Subcutaneous preadipocyte (primary cell): ENCODE results near the gene MOCOS.

DNA sequence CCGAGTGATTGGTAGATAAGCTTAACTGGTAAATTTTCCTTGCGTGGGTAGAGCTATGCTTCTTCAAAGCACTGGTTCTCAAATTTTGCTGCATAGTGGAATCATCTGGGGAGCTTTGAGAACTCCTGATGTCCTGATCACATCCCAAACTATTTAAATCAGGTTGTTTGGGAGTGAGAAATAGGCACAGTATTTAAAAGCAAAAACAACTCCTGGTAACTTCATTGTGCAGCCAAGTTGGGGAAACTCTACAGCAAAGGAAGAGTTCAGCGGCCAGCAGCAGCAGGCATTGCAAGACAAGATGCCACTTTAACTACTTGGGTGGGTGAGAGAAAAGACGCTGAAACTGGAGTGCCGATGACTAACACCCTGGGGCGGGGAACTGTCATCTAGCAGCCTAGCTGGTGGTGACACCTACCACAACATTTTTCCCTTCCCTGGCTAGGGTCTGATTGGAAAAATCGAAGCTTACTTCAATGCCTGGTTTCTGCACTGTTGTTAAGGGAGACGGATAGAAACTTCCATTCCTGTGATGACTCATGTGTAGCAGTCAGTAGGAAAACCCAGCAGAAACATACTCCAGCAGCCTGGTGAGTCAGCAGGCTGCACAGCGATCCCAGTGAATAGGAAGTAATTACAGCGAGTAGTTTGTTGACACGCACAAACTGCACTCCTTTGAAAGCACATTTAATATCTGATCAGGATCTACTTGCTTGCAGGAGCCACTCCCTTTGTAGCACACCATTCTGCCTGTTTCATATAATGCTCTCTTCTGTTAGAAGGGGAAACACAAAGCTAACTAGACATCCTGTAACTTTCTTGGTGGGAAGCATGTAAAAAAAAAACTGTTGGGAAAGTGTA is 62.2 kb upstream of the MAPRE2 start:
- CAGE, long polyA plus RNA, result no peak

GRCh38 chr18:35029092-35029453 is 12.1 kb upstream of the MAPRE2 start:
- CAGE, long polyA plus RNA, result no peak

GRCh38 chr18:35267692-35268235 is 22.3 kb downstream of the ZSCAN30 start:
- CAGE, long polyA plus RNA, result no peak

DNA sequence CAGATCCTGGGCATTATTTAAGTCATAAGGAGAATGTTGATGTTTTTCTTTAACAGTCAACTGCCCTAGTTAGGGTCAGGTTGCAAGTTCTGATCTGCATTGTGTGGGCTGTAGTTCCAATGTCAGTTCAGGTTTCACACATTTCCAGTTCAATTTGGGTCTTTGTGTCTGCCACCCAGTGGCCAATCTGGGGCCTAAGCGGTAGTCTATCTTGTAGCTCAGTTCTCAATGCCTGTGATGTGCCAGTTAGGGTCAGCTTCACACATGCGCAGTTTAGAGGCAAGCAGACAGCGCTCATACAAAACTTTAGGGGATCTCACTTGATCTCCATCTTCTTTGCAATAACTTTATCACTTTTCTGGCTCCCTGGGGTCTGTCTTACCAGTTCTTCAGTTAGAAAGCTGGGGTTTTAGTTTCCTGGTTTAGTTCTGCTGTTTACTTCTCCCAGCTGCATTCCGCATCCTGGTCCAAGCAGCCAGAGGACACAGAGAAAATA is 10.9 kb upstream of the ZNF24 start:
- CAGE, long polyA plus RNA, result no peak

GRCh38 chr18:35610079-35610686 is 28.6 kb downstream of the GALNT1 start:
- CAGE, long polyA plus RNA, result no peak

DNA sequence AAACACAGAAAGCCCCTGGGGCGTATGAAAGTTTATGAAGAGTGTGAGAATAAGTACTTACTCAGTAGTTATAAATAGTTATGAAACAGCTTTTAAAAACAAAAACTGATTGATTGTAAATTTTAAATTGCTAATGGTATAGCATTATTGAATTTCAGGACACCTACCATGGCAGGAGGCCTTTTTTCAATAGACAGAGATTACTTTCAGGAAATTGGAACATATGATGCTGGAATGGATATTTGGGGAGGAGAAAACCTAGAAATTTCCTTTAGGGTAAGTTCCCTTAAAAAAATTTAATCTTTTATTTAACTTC is 107.4 kb downstream of the GALNT1 start:
- CAGE, long polyA plus RNA, result no peak

DNA sequence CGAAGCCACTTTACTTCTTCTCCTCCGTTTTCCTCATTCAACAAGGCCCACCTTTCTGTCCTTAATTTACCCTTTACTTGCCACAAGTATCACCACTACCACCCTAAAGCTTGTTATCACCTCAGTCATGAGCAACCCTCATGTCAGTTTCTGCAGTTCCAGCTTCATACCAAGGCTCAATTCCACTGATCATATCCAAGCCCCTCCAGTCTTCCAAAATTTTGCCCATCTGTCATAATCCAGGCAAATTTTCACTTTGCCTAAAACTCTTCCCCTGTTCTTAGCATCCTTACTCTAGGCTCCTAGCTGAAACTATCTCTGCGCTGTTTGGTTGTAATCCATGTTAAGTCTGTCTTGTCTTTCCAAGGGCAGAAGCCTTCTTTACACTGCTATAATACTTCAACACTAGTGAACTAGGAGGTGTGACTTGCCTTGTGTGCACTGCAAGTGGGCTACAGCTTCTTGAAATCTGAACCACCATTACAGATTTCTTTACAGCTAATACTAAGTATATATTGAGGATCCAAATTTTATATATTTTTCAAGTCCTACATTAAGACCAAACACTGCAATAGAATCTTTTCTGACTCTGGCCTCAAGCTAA is 26.1 kb downstream of the C18orf21 start:
- CAGE, long polyA plus RNA, result no peak

- CAGE, long polyA plus RNA, result no peak
These were observed 15.0 kb downstream of the SLC39A6 start for GRCh38 chr18:36113863-36114866.

DNA sequence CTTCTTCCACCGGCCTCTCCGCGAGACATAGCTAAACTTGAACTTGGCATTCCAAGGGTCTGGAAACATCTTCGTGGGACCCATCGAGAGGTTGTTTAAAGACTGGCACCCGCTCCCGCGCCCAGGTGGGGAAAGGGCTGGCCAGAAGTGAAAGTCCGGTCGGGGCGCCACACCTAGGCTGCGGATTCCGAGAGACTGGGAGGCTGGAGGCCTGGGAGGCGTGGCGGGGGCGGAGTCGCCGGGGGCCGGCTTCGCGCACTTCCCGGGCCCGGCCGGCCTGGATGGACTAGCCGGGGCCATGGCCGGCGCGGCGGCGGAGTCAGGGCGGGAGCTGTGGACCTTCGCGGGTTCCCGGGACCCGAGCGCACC is at the start of gene MOCOS:
Gene MOCOS (plus strand): TSS at position 256 of the 369 bp plus-strand sequence.
- CAGE, long polyA plus RNA, result start-site peak on the minus strand centred at position 189 of the sequence, 47 bp wide, 40 and 27 reads in 2 replicates

DNA sequence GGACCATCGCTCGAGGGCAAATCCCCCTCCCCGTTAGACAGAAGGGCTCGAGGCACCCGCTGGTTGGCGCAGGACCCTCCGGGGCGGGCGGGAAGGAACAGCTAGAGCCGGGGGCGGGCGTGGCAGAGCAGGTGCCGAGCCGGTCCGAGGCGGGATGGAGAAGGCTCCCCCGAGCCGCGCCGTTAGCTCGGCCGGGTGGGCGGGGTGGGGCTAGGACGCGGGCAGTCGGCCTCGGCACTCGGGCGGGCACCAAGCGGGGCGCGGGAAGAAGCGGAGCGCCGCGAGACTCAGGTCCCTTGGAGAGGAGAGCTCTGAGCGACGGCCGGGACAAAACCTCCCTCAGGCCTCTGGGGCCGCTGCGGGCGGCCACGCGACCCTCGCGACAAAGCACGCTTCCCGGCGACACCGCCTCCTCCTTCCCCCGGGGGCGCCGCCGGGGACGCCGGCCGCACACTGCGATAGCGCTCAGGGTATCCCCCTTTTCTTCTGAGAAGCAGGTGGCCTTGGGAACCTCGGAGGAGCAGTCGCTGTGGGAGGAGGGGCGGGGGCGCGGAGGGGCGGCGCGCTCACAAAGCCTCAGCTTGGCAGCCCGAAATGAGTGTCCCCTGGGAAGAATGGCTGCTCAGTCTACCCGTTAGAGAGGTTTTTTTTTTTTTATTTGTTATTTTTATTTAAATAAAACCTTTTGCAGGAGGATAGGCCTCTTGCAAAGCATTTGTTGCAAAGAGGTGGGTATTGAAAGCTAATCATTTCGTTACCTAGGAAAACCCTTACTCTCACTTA is 795 bp downstream of the FHOD3 start:
- CAGE, long polyA plus RNA, result no peak

DNA sequence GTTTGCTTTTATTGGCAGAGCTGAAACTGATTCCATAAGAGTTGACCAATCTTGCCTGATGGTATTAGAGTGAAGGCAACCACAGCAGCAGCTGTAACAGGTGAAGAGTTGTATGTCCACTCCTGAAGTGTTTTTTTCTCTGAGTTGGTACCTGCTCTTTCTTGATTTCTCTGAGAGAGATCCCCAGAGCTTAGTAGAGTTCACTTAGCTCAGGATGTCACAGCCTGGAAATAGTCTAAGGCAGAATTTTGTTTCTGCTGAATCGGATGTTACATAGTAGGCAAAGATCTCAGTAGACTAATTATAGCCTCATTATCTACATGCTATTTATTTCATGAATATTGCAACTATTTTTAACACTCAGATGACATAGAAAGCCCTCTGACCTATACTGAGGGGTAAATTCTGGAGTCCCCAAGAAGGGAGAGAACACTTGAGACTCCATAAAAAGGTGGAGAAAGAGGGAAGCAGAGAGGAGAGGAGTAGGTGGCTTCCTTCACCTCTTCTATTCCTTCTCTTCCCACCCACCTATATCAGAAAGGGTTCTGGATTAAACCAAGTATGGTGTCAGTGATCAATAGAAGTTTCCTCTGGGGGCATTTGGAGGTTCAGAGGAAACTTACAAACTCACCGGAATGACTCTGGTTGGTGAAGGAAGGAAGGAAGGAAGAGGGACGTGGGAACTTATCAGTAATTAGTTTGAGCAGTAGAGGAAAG is 160.2 kb downstream of the FHOD3 start:
- CAGE, long polyA plus RNA, result no peak

DNA sequence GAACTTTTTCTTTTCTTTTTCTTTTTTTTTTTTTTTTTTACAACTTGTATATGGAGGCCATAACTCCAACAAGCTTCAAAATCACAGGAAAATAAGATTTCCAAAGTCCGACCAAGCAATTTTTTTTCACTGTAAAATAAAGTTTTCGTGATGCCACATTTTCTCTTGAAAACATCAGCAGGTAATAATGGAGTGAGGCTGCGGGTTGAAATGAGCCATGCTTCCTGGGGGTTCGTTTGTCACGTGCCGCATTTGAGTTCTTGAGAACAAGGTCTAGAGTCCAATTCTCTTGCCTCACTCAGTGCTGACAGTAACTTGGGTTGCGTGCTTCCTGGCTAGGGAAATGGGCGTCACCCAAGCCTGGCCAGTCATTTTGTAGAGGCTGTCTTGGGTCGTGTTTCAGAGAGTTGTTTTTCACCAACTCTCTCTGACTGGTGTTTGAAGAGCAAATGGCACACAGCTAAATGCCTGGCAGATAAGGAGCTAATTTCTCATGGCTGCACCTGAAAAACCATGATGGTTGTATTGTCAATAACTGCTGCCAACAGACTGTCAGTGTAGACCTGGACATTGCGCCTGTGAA is 195.8 kb downstream of the FHOD3 start:
- CAGE, long polyA plus RNA, result no peak

GRCh38 chr18:36578968-36579236 is 249.9 kb downstream of the TPGS2 start:
- CAGE, long polyA plus RNA, result no peak

- CAGE, long polyA plus RNA, result no peak
These were observed 117.0 kb downstream of the TPGS2 start for GRCh38 chr18:36711778-36712321.

DNA sequence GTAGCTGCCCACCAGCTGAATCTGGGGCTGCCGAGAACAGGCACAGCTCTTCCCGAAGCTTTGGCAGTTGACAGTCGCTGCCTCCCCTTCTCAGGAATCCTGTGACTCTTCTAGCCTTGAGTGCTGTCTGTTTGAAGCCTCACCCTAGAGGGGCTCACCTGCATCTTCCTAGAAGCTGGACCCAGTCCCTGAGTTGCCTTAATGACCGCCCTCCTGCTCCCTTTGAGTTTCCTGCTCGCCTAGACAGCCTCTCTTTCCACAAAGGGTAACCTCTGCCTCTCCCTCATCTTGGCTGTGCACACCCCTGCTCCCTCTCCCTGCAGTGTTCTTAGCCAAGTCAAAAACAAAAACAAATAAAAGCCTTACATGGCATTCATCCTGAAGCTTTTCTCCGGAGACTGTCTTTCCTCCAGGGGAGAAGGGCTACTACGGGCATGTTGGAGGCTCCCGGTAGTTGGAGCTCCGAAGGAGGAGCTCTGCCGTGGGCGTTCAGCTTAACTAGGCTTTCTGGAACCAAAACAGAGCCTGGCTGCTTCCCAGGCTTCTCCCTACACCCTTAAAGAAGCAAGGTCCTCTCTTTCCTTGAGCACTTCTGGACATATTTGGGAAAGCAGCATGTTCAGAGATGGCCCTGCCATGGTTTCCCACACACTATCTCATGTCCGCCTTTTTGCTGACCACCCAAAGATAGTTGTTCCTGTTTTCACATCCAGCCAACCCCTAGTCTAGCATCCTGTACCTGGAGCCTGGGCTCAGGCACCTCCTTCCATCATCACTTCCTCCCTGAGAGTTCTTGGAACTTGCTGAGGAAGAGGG is 104.2 kb downstream of the TPGS2 start:
- CAGE, long polyA plus RNA, result no peak

DNA sequence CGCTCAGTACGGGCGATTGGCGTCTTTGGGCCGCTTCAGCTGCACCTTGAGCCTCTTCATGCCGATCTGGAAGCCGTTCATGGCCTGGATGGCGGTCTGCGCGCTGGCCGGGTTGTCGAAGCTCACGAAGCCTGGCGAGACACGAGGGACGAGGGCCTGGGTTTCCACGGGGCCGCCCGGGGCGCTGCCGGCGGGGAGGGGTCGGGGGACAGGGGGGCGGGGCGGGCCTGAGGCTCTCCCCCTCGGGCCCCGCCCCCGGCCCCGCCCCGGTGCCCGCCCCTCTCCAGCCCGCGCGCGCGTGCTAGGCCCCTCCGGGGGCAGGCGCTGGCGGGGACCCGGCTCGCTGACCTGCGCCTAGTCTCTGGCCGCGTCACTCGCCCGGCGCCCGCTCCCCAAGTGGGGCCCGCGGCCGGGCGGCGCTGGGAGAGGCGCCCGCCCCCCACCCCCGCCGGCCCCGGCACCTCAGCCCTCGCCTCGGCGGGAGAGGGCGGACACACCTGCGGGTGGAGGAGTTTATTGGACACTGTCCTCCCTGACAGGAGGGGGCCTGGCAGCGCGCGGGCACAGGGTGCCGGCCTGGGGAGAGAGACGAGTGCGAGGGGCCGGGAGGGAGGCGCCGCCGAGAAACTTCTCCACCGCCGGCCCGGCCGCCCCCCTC is 311.7 kb downstream of the CELF4 start:
- CAGE, long polyA plus RNA, result no peak

DNA sequence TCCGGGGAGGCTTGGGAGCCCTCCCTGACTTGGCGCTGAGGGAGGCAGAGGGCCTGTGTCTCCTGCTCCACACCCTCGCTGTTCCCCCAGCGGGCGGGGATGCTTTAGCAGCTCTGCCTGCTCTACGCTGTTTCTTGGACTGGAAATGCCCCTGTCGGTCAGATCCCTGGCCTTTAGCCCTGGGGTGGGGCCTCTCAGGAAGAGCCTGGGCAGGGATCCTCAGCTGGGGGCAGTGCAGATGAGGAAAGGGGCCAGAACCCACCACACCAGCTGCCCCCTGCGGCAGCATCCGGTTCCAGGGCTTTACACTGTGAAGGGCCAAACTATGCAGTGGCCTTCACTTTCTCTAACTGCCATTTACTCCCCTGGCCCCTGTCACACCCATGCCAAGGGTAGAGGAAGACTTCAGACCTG is 11.8 kb upstream of the CELF4 start:
- CAGE, long polyA plus RNA, result no peak

DNA sequence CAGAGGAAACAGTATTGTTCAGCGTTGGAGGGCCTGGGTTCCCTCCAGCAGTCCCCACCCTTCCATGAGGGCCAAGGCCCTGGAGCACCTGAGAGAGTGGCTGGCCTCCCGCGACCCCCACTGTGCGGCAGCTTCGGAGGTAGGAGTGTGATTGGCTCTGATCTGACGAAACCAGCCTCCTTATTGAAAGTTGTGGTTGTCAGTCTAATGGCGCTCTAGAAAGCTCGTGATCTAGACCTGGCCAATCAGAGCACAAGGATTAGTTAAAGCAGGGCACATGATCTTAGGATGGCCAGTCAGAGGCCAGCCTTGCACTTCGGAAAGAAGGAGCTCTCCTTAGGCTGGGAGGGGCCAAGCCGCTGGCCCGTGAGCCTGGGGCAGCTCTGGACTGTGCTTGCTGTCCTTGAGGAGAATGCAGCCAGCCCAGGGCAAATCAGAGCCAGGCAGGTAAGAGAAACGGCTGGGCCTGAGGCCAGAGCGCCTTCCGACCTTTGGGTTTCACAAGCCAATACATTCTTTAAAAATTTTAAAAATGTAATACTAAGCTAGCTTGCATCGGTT is 104.6 kb upstream of the CELF4 start:
- CAGE, long polyA plus RNA, result no peak

- CAGE, long polyA plus RNA, result no peak
These were observed 210.2 kb downstream of the PIK3C3 start for GRCh38 chr18:42165294-42165493.

- CAGE, long polyA plus RNA, result no peak
These were observed 385.5 kb downstream of the PIK3C3 start for GRCh38 chr18:42340445-42340928.